Transverse colon (tissue), 4 donors: ENCODE measurements around a stretch of chr5.

DNA sequence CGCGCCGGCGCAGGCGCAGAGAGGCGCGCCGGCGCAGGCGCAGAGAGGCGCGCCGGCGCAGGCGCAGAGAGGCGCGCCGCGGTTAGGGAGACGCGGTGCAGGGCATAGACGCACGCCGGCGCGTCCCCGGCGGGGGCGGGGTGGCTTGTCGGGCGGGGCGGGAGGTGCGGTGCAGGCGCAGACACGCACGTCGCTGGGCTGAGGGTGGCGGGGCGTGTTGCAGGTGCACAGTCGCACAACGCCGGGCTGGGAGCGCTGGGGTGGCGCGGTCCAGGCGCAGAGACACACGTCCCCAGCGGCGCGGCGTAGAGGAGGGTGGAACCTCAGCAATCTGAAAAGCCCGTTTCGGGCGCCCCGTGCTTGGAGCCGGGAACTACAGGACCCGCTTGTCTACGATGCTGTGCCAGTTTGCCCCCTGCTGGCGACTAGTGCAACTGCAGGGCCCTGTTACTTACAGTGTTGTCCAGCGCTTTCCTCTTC is 79.1 kb upstream of the PLEKHG4B start:
- PRO-cap: no peak
- RAMPAGE, long total RNA, 4 experiments: no peak in any of the 4 experiments

DNA sequence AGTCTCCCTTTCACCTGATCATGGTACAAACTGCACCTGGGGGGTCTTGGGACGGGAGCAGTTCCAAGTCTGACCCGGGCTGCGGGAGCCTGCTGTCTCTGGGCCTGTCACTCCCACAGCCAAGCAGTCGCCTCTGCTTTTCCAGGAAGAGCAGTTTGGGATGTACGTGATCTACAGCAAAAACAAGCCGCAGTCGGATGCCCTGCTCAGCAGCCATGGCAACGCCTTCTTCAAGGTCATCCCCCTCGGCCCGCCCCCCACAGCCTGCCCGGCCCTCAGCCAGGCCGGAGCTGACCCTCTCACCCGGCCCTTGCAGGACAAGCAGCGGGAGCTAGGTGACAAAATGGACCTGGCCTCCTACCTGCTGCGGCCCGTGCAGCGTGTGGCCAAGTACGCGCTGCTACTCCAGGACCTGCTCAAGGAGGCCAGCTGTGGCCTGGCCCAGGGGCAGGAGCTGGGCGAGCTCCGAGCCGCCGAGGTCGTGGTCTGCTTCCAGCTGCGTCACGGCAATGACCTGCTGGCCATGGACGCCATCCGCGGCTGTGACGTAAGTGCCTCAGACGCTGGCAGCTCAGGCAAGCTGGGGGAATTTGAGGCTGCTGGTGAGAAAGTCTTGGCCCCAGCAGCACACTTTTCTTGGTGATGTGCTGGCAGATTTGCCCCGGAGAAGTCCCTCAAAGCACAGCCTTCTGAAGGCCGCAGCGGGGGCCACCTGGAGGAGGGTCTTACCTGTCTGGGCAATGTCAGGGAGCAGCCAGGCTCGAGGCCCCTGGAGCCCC is 20.2 kb upstream of the LRRC14B start:
- PRO-cap: no peak
- RAMPAGE, long total RNA, 4 experiments: no peak in any of the 4 experiments

DNA sequence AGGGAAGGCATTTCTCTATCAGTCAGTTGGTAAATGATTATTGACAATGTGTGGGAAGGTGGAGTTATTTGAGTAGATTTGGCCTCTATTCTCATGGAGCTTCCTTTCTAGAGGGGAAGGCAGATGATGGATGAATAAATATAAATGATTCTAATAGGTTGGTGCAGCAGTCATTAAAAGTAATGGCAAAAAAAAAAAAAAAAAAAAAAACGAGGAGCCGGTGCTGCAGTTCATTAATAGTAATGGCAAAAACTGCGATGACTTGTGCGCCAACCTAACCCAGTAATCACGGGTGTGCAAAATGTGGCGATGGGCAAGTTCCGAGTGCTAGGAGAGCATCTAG is 8.1 kb downstream of the PDCD6 start:
- PRO-cap: unidirectional peak, plus-strand start at position 198 of the sequence
- RAMPAGE, long total RNA, 4 experiments: no peak in any of the 4 experiments

DNA sequence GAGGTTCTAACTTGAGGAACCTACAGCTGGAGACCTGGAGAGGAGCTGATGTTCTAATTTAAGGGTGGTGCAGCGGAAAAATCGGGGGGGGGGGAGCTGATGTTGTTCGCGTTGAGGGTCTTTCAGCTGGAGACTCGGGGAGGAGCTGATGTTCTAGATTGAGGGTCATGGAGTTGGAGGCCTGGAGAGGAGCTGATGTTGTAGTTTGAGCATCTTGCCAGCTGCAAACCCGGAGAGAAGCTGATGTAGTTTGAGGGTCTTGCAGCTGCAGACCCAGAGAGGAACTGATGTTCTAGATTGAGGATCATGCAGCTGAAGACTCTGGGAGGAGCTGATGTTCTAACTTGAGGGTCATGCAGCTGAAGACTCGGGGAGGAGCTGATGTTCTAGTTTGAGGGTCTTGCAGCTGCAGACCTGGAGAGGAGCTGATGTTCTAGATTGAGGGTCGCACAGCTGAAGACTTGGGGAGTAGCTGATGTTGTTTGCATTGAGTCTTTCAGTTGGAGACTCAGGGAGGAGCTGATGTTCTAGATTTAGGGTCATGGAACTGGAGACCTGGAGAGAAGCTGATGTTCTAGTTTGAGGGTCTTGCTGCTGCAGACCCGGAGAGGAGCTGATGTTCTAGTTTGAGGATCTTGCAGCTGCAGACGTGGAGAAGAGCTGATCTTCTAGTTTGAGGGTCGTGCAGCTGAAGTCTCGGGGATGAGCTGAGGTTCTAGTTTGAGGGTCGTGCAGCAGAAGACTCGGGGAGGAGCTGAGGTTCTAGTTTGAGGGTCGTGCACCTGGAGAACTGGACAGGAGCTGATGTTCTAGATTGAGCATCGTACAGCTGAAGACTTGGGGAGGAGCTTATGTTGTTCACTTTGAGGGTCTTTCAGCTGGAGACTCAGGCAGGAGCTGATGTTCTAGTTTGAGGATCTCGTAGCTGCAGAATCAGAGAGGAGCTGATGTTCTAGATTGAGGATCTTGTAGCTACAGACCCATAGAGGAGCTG is 11.0 kb downstream of the PDCD6 start:
- PRO-cap: no peak
- RAMPAGE, long total RNA, 4 experiments: start-site peak on the plus strand in 1 of 4 experiments, centred at positions 545 to 839 of the sequence, 12 to 39 reads per replicate

DNA sequence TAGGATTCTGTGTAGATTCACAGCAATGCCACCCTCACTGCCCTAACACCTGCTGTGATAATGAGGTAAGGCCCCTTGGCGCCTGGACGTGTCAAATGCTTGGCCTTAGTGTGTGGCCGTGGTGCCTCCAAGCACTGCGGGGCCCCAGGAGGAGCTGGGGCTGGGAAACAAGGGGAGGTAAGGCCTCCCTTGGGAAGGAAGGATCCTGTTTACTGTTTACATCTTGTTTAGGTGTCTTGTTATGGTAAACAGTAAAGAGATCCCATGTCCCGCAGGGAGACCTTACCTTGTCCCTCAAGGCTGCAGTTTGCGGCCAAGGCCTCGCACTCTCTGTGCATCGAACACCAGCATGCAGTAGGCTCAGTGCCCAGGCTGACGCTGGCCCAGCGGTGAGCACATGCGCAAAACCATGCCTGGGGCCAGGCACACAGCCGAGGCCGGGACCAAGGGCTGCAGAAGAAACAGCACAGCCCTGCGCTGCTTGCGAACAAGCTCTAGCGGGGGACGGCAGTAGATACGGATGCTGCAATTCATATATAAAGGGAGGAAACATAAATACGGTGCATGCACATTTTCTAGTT is 24.2 kb downstream of the AHRR start:
- PRO-cap: no peak
- RAMPAGE, long total RNA, 4 experiments: no peak in any of the 4 experiments

DNA sequence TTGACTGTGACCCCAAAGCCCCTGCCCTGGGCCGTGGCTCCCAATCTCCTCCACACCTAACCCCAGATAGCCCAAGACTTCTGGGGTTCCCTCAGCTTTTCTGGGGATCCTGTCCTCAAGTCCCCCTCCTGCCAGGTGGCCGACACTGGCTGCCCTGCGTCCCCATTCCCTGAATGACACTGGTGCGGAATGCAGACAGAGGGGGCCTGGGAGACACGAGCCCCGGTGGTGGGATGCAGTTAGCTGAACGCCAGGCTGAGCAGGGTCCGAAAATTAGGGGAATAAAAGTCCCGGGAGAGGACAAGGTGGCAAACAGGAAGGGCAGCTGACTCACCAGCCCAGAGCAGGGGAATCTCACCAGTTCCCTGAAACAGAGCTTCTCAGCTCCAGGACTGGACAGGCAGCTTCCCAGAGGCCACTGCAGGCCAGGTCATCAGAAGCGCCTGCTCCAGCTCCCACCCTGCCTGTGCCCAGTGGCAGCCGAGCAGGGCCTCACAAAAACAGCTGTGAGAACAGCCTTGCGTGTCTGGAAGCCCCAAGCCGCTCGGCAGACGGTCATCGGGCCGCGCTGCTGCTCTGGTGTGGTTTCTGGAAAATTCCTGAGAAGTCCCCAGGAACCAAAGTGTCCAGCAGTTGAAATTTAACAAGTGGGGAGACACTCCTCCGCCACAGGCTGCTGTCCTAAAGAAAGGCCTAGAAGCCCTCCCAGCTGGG is 47.7 kb upstream of the EXOC3 start:
- PRO-cap: no peak
- RAMPAGE, long total RNA, 4 experiments: no peak in any of the 4 experiments

DNA sequence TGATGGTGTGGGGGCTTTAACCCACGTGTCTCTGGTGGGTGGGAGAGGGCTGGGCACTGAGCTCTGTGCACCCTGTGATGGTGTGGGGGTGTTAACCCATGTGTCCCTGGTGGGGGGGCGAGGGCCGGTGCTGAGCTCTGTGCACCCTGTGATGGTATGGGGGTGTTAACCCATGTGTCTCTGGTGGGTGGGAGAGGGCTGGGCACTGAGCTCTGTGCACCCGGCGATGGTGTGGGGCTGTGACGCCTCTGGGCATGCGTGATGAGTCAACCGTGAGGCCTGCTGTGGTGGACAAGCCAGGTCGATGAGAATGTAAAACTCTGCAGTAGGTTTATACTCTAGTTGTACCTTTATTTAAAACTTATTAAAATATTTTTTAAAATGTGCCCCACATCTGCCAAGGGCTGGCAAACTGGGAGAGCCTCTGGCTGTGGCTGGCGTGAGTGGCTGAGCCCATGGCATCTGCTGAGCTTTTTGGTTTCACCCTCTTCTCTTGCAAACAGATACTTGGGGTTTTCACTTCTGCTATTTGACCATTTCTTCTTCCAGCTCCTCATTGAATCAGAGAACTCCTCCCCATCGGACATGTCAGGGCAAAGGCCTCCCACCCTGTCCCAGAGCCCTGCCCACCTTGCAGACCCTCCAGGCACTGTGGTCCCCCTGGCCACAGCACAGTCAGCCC is 18.6 kb upstream of the EXOC3 start:
- PRO-cap: unidirectional peak, minus-strand start at position 464 of the sequence
- RAMPAGE, long total RNA, 4 experiments: no peak in any of the 4 experiments

GRCh38 chr5:543968-544604 is 19.8 kb upstream of the SLC9A3 start:
- PRO-cap: unidirectional peak, plus-strand start at chr5:544271
- RAMPAGE, long total RNA, 4 experiments: no peak in any of the 4 experiments

- PRO-cap: no peak
- RAMPAGE, long total RNA, 4 experiments: no peak in any of the 4 experiments
These were observed 24.0 kb upstream of the SLC9A3 start for GRCh38 chr5:548104-548728.

DNA sequence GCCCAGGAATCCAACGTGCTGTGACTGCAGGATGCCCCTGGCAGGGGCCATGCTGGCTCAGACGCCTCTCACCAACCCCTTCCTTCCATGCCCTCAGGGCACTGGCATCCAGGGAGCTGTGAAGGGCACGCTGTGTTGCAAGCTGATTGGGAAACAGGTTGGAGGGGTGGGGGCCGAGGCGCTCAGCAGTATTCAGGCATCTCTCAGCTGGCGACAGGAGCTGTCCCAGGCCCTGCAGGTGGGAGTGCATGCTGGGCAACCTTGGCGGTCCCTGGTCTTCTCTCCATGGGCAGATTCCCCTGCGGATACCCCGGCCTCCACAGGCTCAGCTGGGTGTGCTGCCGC is 9.6 kb downstream of the TPPP start:
- PRO-cap: no peak
- RAMPAGE, long total RNA, 4 experiments: no peak in any of the 4 experiments

DNA sequence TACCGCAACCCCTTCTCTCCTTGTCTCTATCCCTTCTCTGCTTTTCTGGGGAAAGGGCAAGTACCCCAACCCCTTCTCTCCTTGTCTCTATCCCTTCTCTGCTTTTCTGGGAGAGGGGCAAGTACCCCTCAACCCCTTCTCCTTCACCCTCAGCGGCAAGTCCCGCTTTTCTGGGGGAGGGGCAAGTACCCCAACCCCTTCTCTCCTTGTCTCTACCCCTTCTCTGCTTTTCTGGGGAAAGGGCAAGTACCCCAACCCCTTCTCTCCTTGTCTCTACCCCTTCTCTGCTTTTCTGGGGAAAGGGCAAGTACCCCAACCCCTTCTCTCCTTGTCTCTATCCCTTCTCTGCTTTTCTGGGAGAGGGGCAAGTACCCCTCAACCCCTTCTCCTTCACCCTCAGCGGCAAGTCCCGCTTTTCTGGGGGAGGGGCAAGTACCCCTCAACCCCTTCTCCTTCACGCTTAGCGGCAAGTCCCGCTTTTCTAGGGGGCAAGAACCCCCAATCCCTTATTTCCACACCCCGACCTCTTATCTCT is 10.3 kb upstream of the TPPP start:
- PRO-cap: no peak
- RAMPAGE, long total RNA, 4 experiments: no peak in any of the 4 experiments

- PRO-cap: no peak
- RAMPAGE, long total RNA, 4 experiments: no peak in any of the 4 experiments
These were observed 55.7 kb downstream of the TRIP13 start for GRCh38 chr5:948219-948876.

- PRO-cap: unidirectional peak, minus-strand start at chr5:965180
- RAMPAGE, long total RNA, 4 experiments: no peak in any of the 4 experiments
These were observed 43.6 kb upstream of the NKD2 start for GRCh38 chr5:964958-965399.

GRCh38 chr5:1008903-1009287 is 293 bp downstream of the NKD2 start:
- PRO-cap: no peak
- RAMPAGE, long total RNA, 4 experiments: no peak in any of the 4 experiments

GRCh38 chr5:1041363-1042064 is 32.9 kb downstream of the NKD2 start:
- PRO-cap: no peak
- RAMPAGE, long total RNA, 4 experiments: no peak in any of the 4 experiments

GRCh38 chr5:1089567-1090266 is 22.1 kb downstream of the SLC12A7 start:
- PRO-cap: no peak
- RAMPAGE, long total RNA, 4 experiments: no peak in any of the 4 experiments

GRCh38 chr5:1104372-1104940 is 7.4 kb downstream of the SLC12A7 start:
- PRO-cap: no peak
- RAMPAGE, long total RNA, 4 experiments: no peak in any of the 4 experiments

GRCh38 chr5:1181326-1182394 is 19.7 kb upstream of the SLC6A19 start:
- PRO-cap: no peak
- RAMPAGE, long total RNA, 4 experiments: no peak in any of the 4 experiments

- PRO-cap: no peak
- RAMPAGE, long total RNA, 4 experiments: no peak in any of the 4 experiments
These were observed 17.3 kb upstream of the TERT start for GRCh38 chr5:1312017-1312664.

DNA sequence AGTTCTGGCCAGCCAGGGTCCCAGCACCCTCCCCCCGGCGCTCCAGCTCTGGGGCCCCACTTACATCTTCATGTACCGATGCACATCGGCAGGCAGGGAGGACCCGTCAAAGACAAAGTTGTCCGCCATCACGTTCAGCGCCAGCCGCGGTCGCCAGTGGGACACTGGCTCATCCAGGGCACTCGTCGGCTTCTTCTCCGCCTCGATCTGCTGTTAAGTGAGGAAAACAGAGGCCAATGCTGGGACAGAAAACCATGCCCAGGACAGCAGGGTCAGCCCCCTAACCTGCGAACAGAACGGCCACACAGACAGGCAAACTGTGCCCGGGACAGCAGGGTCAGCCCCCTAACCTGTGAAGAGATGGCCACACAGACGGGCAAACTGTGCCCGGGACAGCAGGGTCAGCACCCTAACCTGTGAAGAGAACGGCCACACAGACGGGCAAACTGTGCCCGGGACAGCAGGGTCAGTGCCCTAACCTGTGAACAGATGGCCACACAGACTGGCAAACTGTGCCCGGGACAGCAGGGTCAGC is 6.0 kb downstream of the CLPTM1L start:
- PRO-cap: no peak
- RAMPAGE, long total RNA, 4 experiments: no peak in any of the 4 experiments